Panc1 (cell line): ENCODE measurements around the genes CD1E, CADM3 and CFAP45.

GRCh38 chr1:157013507-157014326 is 31.8 kb downstream of the ARHGEF11 start:
- RRBS, 2 experiments: no CpG with 5 or more reads among the region's 6 CpGs

- RRBS, 2 experiments: no CpG with 5 or more reads among the region's 28 CpGs
These were observed 723 bp upstream of the ARHGEF11 start for GRCh38 chr1:157046229-157046700.

DNA sequence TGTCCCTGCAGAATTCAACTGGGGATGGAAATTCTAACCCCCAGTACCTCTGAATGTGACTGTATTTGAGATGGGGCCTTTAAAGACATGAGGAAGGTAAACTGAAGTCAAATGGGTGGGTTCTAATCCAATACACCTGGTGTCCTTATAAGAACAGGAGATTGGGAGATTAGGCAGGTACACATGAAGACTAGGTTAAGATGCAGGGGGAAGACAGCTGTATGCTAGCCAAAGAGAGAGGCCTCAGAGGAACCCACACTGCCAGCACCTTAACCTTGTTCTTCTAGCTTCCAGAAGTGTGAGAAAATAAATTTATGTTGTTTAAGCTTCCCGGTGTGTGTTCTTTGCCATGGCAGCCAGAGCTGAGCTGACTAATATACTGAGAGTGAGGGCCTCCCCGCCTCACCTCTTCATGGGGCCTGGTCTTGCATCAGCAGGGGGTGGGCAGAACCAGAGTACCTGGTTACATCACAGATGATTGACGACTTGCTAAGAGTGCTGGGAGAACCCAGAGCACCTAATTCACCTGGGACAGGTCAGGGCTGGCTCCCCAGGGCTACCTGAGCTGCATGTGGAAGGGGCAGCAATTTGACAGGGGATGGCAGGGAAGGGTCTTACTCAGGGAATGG is 60.3 kb upstream of the ETV3 start:
- RRBS, 2 experiments: no CpG with 5 or more reads among the region's 3 CpGs

GRCh38 chr1:157274654-157275990 is 136.9 kb upstream of the ETV3 start:
- RRBS, 2 experiments: no CpG with 5 or more reads among the region's 13 CpGs

DNA sequence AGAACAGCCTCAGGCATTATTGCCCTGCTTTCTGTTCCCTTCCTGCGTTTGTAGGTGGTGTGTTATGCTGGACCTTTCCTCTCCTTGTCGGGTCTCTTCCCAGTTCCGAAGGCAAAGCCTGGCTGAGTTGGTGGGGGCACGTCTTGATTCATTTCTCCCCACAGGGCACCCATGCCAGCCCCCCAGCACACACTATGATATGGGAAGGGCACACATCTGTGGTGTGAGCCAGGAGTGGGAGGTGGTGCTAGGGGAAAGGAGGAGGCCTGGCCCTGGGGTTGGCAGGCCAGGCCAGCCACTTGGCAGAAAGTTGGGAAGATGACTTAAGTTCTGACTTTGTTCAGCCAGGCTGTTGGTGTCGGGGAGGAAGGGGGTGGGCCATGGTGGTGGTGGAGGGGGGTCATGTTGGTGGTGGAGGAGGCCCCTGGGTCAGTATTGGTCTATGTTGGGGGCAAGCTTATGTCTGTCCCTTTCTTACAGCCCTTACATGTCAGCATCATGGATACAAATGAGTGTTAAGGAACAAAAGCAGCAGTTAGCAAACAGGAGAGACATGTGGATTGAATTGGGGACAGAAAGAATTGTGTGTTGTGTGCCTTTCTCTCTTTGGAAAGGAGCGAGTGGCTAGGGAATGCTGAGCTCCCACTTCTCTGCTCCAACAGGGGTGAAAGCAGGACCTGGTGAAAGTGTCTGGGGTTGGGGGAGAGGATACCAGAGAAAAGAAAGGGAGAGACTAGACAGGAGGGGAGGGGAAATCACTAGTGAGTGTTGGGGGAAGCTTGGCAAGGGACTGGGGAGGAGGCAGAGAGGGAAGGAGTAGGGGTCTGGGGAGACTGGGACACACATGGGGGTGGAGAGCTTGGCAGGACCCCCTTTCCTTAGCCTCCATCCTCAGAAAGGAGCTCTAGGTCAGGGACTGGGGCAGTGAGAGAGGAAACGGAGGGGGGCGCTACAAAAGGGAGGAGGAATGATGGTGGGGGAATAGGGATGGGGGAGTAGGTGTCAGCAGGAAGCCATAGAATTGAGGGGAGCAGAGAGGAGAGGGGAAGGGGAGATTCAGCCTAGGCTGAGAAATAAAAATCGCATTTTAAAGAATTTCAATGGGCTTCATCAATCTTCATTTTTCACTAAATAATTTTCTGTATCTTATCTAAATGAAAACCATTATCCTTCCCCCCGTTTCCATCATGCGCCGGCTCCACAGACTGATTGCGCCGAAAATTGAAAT is 2.1 kb downstream of the KIRREL1 start:
- RRBS, 2 experiments: no CpG with 5 or more reads among the region's 14 CpGs

GRCh38 chr1:158018870-158019854 is 25.7 kb downstream of the KIRREL1 start:
- RRBS, 2 experiments: no CpG with 5 or more reads among the region's 9 CpGs

DNA sequence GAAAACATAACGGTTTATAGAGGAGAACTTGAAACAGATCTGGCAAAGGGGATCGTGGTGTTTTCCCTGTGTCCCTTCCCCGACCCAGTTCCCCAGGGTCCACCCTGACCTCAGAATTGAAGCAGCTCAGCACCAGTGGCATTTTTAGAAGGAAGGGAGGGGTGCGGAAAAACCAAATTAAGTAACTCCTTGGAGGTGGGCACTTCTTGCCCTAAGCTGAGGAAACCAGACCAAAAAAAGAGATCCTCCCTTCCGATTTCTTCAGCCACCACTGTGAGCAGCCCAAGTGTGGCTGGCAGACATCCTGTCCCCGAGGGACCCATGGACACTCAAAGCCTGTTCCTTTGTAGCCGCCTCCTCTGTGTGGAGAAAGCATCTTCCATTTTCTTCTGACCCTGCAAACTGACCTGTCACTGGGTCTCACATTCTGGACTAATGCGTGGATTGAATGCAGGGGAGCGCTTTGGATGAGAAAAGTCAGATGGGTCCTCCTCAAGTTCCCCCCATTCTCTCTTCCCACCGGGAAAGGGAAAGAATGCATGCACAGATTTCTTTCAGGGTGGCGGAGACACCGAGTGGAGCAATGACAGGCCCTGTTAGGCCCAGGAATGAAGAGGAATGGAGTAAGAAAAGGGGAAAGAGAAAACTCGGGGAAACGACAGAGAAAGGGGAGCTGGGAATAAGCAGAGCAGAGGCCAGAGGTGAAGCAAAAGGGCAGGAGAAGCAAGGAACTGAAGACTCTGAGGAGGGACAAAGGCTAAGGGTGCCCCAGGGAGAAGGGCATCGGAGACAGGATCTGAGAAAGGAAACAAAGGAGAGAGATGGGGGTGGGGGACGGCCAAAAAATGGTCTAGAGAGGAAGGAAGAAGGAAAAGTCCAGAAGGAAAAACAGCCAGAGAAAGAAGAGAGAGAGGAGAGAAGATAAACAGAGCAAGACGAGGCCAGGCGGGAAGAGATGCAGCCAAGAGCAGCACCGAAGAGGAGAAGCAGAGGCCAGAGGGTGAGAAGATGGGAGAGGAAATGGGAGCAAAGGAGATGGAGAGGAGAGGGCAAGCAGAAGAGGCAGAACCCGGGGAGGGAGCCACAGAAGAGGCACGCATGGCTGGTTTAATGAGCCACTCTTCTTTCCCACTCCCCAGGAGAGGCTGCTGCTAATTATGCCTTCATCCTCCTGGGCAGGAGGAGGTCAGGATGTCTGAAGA is 31.6 kb downstream of the KIRREL1 start:
- RRBS, 2 experiments: no CpG with 5 or more reads among the region's 21 CpGs

DNA sequence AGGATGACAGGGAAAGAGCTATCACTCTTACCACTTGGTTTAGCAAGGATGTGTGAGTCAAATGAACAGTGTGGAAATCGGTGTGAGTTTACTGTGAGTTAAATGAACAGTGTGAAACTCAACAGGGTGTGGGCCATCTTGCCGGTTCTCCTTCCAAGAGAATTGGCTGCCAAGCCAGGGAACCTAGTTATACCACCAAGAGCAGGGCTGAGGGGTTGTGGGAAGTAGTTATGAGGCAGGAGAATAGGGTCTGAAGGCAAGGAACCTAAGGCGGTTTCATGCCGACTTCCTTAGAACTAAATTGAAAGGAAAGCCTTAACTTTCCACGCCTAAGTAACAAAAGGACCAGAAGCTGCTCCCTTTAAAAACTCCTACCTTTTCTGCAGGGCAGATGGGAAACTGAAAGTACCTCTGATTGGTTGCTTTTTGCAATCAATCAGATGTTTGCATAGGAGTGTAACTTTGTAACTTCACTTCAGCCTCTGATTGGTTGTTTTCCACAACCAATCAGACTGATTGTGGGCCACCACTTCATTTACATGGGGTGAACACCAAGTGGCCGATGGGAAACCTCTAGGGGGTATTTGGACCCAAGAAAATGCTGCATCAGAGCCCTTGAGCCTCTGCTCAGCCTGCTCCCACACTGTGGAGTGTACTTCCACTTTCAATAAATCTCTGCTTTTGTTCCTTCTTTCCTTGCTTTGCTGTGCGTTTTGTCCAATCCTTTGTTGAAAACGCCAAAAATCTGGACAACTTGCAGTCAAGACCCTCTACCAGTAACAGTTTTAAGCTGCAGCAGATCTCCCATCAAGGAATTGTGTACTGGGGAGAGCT is 19.7 kb upstream of the SMIM42 start:
- RRBS, 2 experiments: no CpG with 5 or more reads among the region's 8 CpGs

- RRBS, 2 experiments: no CpG with 5 or more reads among the region's 5 CpGs
These were observed at the start of gene CD1E for GRCh38 chr1:158353616-158354029. CD1E (plus strand) TSS chr1:158353894.

- RRBS, 2 experiments: no CpG with 5 or more reads among the region's 11 CpGs
These were observed 3.6 kb downstream of the PYDC5 start for GRCh38 chr1:158998915-158999328.

GRCh38 chr1:159171542-159172653 is at the start of gene CADM3:
CADM3 (plus strand) TSS chr1:159171615.
- RRBS, 2 experiments: 14 to 15% methylated on average over 26 to 28 of the region's 67 CpGs

- RRBS, 2 experiments: no CpG with 5 or more reads among the region's 4 CpGs
These were observed 2.0 kb downstream of the APCS start for GRCh38 chr1:159589482-159590256.

DNA sequence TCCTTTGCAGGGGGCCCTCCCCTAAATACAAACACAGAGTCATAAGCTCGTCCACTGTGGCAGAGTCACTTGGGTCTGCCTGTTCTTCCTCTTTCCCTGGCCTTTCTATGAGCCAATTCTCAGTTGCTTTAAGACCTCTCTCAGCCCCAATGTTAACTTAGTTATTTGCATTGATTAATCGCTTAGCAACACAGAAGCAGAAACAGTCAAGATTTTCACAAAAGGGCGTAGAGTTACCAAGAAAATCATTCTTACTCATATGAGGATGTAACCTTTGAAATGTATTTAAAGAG is 14.9 kb downstream of the APCS start:
- RRBS, 2 experiments: no CpG with 5 or more reads among the region's 3 CpGs

GRCh38 chr1:159751769-159752333 is 28.9 kb upstream of the DUSP23 start:
- RRBS, 2 experiments: no CpG with 5 or more reads among the region's 3 CpGs

DNA sequence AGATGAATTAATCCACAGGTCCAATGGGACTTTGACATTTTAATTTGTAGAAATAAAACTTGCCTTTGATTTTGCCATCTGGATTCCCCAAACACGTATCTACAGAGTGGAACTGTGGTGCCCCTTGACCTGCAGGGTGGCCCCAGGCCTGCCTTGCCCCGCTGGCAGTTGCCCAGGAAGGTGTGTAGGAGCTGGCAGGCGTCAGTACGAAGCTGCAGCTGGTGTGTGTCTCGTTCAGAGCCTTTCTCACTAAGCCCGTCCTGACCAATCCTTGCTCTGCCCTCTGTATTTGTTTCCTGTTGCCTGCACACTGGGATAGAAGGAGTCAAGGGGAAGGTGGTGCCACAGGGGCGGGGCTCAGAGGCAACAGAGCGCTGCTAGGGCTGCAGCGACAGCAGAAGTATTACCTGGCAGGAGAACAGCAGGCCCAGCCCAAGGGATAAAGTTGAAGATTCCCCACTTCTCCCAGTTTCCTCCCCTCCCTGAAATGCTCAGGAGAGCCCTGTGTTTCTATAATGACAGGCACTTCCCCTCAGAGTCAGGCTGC is 5.2 kb upstream of the VSIG8 start:
- RRBS, 2 experiments: no CpG with 5 or more reads among the region's 9 CpGs

- RRBS, 2 experiments: 55 to 62% methylated on average over 13 of the region's 31 CpGs
These were observed at the start of gene CFAP45 for GRCh38 chr1:159899956-159900911. CFAP45 (minus strand) TSS chr1:159900165.

GRCh38 chr1:159913586-159914531 is 11.4 kb downstream of the TAGLN2 start:
- RRBS, 2 experiments: no CpG with 5 or more reads among the region's 5 CpGs

DNA sequence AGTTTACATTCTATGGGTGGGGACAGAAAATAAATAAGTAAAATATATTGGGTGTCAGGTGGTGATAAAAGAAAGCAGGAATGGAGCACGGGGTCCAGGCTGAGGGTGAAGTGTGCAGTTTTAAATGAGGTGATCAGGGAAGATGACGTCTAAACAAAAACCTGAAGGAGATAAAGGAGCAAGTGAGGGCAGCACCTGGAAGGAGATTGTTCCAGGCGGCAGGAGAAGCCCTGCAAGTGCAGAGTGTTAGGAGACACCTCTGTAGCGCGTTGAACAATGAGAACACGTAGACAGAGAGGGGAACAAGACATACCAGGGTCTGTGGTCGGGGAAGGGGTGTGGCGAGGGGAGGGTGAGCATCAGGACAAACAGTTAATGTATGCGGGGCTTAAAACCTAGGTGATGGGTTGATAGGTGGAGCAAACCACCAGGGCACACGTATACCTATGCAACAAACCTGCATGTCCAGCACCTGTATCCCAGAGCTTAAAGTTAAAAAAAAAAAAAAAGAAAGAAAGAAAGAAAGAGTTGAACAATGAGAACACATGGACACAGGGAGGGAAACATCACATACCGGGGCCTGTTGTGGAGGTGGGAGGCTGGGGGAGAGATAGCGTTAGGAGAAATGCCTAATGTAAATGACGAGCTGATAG is 10.6 kb downstream of the TAGLN2 start:
- RRBS, 2 experiments: no CpG with 5 or more reads among the region's 13 CpGs

GRCh38 chr1:159921875-159922819 is 3.2 kb downstream of the TAGLN2 start:
- RRBS, 2 experiments: no CpG with 5 or more reads among the region's 16 CpGs